ENCODE data around the gene OR10H2.

GRCh38 chr19:15358312-15359337 is 21.0 kb downstream of the AKAP8 start:
- PRO-cap = no peak
- CAGE, long polyA plus RNA = no peak

GRCh38 chr19:15368176-15368513 is 11.4 kb downstream of the AKAP8 start:
- PRO-cap = no peak
- CAGE, long polyA plus RNA = no peak

DNA sequence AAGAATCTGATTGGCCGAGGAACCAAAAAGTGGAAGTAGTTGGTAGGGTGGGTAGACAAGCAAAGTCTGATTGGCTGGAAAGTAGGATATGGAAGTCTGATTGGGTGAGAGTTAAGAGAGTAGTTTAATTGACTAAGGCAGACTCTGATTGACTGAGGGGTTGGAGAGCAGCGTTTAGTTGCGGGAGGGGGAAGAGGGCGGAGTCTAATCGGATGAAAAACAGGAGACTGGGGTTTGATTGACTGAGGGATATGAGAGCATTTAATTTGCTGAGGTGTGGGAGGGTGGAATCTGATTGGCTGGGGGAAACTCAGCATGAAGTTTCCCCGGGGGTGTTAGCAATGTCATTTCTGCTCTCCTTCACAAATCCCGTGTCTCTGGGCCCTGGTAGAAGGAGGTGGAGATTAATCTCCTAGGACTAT is 9.3 kb upstream of the CYP4F22 start:
- PRO-cap = no peak
- CAGE, long polyA plus RNA = no peak

DNA sequence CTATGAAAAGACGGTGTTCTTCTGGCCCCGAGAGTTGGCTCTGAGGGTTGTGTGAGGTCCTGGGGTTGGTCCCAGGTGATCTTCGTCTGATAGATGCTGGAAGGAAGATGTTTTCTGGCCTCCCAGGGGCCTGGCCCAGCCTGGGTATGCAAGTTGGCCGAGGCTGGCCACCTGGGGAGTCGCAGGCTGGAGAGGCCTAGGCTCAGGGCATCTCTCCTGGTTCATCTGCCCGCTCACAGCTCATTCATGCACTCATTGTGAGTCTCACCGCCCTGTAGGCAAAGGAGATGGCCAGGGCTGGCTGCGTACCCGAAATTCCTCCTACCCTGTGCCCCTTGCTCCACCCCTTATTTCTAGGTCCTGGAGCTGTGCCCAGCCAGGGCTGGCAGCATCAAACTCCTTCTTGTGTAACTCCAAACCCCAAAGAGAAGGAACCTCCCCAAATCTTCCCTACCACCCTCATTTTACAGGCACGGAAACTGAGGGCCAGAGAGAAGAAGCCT is 846 bp downstream of the CYP4F22 start:
- PRO-cap = no peak
- CAGE, long polyA plus RNA = no peak

DNA sequence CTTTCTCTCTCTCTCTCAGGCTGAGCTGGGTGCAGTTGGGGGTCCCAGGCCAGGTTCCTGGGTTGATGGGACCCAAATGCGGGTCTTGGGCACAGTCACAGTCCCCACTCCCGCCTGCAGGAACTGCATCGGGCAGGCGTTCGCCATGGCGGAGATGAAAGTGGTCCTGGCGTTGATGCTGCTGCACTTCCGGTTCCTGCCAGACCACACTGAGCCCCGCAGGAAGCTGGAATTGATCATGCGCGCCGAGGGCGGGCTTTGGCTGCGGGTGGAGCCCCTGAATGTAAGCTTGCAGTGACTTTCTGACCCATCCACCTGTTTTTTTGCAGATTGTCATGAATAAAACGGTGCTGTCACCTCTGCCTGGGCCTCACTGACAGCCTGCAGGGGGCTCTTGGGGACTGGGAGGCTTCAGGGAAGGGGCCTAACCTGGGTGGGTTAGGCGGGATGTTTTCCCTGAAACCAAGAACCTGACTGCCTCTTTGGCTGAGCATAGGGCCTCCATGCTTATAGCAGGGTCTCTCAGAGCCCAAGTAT is 24.0 kb downstream of the CYP4F12 start:
- PRO-cap = no peak
- CAGE, long polyA plus RNA = no peak

- PRO-cap = no peak
- CAGE, long polyA plus RNA = no peak
These were observed at the start of gene OR10H2 for GRCh38 chr19:15727815-15728081. TSS of gene OR10H2 (plus strand) at chr19:15728024.

GRCh38 chr19:16033660-16033905 is 42.7 kb upstream of the TPM4 start:
- PRO-cap = no peak
- CAGE, long polyA plus RNA = no peak

- PRO-cap = no peak
- CAGE, long polyA plus RNA = no peak
These were observed 3.1 kb upstream of the TPM4 start for GRCh38 chr19:16073113-16073697.

DNA sequence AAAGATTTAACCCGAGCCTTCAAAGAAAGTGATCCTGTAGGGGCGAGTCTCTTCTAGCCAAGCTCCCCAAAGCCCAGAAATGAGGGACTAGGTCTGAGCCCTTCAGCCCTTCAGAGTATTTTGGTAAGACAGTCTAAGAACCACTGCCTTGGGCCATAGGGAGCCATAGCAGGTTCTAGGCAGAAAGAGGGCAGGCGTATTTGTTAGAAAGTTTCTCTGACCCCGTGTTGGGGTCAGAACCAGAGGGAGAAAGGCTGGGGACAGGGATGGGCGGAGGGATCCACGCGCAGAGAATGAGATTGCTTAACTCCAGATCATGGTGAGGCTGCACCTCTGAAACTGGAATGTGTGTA is 928 bp upstream of the TPM4 start:
- PRO-cap = no peak
- CAGE, long polyA plus RNA = no peak

GRCh38 chr19:16112066-16112308 is 298 bp downstream of the RAB8A start:
- PRO-cap = no peak
- CAGE, long polyA plus RNA = no peak

- PRO-cap = no peak
- CAGE, long polyA plus RNA = no peak
These were observed 3.7 kb upstream of the HSH2D start for GRCh38 chr19:16139507-16140402.

DNA sequence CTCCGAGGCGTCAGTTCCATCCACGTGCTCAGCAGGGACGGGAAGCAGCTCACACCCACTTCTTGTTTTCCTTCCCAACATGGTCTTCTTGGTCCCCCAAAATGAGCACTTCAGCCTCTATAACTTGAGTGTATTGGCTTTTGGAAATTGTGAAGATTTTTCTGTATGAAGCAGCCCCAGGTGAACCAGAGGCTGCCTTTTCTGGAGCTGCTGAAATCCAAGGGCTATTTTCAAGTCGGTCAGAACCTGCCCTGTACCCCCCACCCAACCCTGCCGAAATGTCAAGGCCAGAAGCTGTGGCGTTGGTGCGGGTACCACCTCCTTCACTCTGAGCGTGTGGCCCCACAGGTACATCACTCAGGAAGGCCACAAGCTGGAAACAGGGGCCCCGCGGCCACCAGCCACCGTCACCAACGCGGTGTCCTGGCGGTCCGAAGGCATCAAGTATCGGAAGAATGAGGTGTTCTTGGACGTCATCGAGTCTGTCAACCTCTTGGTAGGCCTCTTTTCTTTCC is 11.0 kb downstream of the AP1M1 start:
- PRO-cap = no peak
- CAGE, long polyA plus RNA = no peak

- PRO-cap = no peak
- CAGE, long polyA plus RNA = no peak
These were observed 19.3 kb downstream of the AP1M1 start for GRCh38 chr19:16216876-16217515.

DNA sequence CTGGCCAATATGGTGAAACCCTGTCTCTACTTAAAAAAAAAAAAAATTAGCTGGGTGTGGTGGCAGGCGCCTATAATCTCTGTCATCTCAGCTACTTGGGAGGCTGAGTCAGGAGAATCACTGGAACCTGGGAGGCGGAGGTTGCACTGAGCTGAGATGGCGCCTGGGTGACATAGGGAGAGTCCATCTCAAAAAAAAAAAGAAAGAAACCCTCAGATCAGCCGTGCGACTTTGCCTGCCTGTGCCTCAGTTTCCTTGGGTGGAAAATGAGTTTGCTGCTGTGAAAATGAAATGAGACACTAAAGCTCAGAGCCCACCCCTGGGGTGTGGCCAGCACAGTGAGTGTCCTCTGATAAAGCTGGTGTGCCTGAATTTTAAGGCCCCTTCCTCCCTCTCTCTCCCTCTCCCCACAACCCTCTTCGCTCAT is 6.5 kb downstream of the KLF2 start:
- PRO-cap = no peak
- CAGE, long polyA plus RNA = no peak

GRCh38 chr19:16509400-16510051 is 13.3 kb downstream of the C19orf44 start:
- PRO-cap = no peak
- CAGE, long polyA plus RNA = no peak

DNA sequence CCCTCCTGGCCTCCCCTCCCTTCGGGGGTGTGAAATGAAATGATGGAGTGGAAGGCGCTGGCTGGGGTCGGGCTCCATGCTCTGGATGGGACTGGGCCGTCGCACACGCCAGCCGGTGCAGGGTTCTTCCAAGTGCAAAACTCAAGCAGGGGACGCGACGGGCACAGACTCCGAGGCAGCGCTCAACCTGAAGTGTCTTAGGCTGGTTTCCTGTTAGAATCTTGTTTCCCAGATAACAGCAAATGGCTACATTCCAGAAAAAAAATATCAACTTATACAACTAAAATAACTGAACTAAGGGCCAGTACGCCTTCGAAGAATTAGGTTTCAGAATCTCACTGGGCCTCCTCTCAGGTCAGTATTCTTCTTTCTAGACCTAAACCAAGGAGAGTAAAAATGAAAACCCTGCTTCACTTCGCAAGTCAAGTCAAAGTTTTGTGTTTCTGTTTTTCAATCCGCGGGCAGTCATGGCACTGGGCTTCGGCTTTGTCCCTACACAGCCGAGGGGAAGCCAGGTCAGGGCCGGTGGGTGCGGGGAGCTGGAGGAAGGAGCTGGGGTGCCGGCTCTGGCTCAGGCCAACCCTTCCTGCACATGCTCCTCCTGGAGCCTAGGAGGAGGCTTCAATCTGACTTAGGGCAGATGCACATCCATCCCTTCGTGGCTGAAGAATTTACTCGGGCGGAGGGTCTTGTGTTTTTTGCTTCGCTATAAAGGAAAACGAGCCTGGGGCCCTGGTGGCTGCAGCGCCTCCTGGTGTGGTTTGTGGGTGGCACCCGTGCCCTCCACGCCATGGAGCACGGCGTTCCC is 22.2 kb downstream of the C19orf44 start:
- PRO-cap = no peak
- CAGE, long polyA plus RNA = no peak

GRCh38 chr19:16531566-16531805 is 10.8 kb downstream of the CHERP start:
- PRO-cap = no peak
- CAGE, long polyA plus RNA = no peak

DNA sequence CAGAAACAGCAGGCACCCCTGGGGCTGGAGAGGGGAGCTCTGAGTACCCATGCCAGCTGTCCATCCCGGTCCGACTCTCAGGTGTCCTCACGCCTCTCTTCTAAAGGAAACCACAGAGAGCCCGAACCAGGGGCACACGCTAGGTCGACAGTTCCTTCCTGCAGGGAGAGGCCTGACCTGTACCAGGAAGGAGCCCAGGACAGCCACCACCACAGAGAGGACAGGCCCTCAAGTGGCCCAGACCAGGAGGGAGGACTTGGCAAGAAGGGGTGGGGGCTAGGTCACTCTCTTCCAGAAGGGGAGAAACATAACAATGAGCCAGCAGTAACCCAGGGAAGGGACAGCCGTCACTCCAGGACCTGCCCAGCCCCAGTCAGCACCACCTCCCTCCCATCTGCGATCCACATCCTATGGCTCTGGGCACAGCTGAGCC is 13.0 kb upstream of the SLC35E1 start:
- PRO-cap = no peak
- CAGE, long polyA plus RNA = no peak

DNA sequence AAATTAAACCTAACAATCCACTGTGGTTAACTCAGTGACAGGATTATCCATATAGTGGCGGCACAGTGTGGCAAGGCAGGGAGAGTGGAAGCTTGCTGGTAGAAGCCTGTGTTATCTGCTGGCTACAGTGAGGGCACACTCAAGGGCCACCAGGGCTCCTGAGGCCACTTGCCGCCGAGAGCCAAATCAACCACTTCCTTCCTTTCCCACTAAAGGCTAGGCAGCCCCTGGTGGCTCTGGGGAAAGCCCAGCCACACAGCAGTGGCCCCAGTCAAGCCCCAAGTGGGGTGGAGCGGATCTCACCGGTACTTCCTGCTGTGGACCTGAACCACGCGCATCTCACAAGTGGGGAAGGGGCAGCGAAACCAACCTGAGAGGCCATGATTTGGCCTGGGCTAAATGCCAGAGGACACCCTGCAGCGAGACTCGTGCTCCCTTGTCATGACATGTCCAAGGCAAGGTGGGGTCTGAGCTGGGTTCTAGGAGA is 21.9 kb upstream of the SLC35E1 start:
- PRO-cap = no peak
- CAGE, long polyA plus RNA = no peak

DNA sequence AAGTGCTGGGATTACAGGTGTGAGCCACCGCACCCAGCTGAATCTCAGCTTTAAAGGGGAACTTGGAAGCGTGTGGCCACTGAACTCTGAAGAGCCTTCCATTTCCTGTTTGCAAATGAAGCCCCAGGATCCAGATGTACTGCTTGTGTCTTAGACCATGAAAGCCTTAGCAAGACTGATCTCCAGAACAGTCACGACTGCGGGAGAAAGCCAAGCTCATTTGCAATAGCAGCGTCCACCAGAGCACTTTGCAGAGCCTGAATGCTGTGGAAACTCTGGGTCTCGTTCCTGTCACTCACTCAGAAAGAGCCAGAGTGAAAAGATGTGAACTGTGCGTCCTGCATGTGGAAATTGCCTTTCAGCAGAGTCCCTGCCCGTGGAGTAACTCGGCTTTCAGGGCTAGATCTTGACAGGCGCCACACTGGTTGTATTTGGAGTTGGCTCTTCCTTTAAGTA is 4.8 kb downstream of the SIN3B start:
- PRO-cap = no peak
- CAGE, long polyA plus RNA = no peak